Myometrial cell (primary cell): Measurements from ENCODE around the gene ZNF536.

DNA sequence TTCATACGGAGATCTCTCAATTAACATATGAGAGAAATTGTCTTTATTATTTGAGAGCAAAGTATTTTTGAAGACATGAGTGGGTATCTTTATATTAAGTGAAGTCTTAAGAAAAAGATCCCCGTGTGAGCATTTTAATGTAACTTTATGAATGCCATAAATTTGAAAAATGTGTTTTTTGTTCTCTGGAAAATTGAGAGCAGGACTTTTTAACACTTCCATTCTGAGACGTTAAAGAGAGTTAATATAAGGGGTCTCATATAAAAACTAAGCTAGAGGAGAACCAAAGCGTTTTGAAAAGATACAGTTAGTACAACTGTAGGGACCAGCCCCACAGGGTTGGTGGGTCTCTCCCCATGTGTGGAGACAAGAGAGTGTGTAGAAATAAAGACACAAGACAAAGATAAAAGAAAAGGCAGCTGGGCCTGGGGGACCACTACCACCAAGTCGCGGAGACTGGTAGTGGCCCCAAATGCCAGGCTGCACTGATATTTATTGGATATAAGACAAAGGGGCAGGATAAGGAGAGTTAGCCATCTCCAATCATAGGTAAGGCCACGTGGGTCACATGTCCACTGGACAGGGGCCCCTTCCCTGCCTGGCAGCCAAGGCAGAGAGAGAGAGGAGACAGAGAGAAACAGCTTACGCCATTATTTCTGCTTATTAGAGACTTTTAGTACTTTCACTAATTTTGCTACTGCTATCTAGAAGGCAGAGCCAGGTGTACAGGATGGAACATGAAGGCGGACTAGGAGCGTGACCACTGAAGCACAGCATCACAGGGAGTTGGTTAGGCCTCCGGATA, 1411.2 kb downstream of the UQCRFS1 start:
- RAMPAGE, long total RNA: no peak

DNA sequence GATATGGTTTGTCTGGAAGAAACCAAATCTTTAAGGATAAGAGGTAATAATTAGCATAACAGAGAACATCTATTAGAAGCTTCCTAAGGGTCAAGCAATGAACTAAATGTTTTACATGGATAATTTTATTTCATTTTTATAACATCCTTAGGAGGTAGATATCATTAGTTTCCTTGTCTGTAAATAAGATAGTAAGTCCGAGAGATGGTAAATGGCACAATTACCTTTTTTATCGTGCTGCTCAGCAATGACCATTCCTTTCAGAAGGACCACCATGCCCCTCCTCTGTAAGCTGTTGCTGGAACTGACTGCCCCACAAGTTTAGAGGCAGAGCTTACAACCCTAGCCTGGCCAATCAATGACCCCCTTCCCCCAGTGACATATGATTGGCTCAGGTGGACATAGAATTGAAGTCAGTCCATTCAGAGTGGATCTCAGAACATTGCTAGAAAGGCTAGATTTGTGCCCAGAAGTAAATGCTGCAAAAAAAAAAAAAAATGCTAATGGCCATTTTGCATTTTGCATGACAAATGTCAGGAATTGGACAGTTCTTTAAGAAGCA, 668.5 kb downstream of the UQCRFS1 start:
- RAMPAGE, long total RNA: no peak

DNA sequence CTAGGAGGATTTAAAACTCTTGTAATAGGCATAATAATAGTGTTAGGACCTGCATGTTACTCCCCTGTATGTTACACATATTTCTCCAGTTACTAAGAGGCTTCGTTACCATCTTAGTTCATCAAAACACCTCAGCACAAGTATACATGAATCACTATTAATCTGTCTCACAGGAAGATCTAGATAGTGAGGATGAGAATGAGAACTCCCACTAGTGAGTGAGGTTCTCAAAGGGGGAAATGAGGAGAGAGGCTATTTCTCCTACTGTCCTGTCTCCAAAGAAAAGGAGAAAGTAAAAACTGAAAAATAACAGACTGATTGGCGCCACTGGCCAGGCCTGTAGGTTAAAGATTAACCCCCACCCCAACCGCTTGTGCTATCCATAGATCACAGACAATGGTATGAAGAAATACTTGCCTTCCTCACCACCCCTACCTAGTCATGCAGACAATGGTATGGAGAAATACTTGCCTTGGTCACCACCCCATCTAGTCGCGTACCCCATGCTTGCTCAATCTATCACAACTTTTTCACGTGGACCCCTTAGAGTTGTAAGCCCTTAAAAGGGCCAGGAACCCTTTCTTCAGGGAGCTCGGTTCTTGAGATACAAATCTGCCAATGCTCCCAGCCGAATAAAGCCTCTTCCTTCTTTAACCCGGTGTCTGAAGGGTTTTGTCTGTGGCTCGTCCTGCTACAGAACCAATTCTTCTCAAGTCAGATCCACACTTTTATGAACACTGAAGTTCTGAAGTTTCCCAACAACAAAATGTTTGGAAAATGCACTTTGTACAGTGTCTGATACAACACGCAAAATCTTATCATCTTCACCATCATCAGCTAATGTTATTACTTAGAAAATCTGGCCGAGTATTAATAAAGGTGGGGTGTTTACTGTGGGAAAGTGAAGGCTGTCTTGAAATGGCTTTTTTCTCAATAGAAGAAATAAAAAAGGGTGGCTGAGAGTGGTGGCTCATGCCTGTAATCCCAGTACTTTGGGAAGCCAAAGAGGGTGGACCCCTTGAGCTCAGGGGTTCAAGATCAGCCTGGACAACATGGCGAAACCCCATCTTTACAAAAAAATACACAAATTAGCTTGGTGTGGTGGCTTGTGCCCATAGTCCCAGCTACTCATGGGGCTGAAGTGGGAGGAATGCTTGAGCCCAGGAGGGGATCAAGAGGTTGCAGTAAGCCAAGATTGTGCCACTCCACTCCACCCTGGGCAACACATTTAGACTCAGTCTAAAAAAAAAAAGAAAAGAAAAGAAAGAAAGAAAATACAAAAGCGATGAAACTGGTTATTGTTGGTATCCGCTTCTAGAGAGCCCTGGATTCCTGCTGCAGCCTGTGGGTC, 597.9 kb downstream of the UQCRFS1 start:
- RAMPAGE, long total RNA: no peak

GRCh38 chr19:29417249-29417730, 108.5 kb upstream of the VSTM2B start:
- RAMPAGE, long total RNA: no peak

DNA sequence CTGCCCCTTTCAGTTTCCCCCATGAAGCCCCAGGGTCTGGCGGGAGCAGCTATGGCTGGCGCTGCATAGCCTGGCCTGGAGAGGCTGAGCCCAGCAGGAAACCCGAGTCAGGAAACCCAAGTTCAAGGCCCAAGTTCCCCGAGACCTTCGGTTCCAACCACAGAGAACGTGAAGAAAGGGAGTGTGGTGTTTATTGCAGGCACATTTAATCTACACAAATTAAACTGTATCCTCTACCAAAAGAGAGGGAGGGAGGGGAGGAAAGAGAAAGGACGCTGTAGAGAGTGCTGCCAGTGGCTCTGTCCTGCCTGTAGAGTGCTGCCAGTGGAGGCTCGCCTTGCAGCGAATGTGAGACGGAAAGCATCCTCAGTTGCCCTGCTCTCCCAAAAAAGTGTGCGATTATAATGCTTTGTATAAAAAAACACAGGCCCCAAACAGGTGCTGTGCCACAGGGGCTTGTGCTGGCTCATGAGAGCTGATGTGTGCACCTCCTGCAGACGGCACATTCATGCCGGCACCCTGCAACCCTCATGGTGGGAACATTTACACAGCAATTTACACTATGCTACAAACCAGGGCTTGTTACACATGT, 16.3 kb downstream of the POP4 start:
- RAMPAGE, long total RNA: no peak

DNA sequence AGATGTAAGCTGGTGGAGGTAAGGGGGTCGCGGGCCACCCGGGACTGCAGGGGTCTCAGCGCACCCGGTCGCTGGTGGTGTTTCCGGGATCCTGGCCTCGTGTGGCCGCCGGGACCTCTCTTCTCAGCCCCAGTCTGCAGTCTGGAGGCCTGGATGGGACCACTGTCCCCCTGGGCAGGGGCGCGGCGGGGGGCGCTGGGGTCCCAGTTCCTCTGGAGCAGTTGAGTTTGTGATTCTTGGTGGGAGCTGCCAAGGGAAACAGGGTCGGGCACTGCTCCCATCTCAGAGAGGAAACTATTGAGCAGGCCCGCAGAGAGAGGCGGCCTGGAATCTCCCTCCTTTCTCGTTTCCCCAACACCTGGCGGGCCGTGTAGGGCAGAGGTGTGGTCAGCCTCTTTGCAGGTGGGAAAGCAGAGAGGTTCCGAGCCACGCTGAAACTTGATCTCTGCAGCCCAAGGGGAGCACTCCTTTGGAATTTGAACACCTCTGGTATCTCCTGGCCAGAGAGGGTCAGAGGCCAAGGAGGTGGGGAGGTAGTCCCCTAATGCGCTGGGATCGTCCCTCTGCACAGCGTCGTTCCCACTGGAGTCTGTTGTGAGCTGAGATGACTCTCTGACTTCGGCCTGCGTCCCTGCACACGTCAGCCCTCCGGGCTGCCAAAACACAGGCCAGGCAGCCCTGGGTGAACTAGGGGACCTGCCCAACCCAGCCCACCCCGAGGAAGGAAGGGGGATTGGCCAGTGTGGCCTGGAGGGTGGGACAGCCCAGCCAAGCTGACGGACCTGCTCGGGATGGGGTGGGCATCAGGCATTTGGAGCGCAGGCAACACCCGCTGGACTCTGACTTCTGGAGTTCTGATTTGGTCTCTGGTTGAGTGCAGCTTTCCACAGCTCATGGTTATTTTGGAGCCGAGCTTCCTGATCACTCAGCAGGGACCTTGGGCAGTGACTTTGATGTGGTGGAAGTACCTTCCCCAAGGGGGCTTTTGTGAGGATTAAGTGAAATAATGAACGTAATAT, 826 bp downstream of the PLEKHF1 start:
- RAMPAGE, long total RNA: no peak

DNA sequence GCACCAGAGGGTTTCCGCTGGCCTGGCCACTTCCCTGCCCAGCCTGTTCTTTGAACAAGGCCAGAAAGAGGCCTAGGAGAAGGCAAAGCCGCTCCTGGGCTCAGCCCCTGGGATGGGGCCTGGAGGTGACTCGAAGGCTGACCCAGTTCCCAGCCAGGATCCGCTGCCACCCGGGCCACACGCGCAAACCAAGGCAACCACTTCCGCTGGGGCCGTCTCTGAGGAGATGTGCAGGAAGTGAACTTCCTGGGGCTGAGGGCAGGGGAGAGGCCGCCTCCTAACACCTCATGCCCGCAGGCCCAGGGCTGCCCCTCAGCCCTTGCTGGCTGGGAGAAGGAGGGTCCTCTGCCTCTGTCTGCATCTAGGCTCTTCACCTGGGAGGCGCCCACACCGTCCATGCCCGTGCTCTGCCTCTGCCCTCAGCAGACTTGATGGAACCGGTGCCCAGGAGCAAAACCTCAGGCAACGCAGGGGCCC, 15.3 kb downstream of the PLEKHF1 start:
- RAMPAGE, long total RNA: no peak

DNA sequence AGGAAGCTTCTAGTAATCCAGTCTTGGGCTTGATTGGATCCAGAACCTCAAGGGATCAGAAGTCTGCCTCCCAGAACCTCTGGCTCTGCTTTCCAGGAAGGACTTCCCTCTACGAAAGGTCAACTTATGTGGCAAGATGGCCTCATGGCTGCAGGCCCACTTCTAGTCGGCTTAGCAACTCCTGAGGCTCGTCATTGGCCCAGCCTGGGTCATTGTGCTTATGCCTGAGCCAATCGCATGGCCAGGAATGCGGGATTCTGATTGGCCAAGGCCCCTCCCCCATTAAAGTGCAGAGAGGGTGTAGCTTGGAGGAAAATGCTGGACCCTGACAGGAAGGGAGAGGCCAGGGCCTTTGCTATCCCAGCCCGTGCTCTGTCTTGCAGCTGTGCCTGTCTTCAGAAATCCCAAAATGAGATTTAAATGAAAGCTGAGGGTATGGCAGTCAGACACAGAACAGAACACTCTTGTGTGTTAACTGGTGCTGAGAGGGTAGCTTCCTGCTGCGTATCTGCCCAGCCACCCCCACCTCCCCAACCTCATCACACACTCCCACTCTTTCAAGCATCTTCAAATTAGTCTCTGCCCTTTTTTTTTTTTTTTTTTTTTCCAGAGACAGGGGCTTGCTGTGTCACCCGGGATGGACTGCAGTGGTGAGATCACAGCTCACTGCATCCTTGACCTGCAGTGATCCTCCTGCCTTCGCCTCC, 5.5 kb upstream of the CCNE1 start:
- RAMPAGE, long total RNA: no peak

- RAMPAGE, long total RNA: no peak
These were observed 66.8 kb upstream of the ZNF536 start for GRCh38 chr19:30305472-30305737.

DNA sequence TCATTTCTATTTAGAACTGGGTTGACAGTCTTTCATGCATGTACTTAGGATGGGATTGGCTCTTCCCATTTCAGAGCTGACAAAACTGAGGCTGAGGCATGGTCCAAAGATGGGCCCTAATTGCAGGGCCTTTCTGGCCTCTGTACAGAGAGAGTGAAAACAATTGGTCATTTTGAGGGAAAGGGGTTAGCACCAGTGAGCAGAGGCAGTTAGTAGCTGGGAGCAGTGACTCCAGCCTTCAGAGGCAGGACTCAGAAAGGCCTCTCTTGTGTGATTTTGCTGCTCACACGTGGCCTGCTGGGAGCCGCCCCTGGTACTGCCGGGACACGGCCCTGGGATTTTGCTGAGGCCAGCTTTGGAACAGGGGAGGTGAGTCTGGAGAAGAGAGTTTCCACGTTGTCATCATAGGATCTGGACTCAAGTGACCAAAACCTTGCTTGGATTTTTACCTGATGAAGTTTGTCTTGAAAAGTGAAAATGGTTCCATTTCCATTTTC, at the start of gene ZNF536:
TSS of gene ZNF536 (plus strand) at position 337 of the 497 bp plus-strand sequence.
- RAMPAGE, long total RNA: no peak

GRCh38 chr19:30547848-30548317, 175.7 kb downstream of the ZNF536 start:
- RAMPAGE, long total RNA: no peak

GRCh38 chr19:31889817-31890101, 455.7 kb upstream of the ZNF507 start:
- RAMPAGE, long total RNA: no peak

- RAMPAGE, long total RNA: no peak
These were observed 435.2 kb upstream of the ZNF507 start for GRCh38 chr19:31910193-31910660.

DNA sequence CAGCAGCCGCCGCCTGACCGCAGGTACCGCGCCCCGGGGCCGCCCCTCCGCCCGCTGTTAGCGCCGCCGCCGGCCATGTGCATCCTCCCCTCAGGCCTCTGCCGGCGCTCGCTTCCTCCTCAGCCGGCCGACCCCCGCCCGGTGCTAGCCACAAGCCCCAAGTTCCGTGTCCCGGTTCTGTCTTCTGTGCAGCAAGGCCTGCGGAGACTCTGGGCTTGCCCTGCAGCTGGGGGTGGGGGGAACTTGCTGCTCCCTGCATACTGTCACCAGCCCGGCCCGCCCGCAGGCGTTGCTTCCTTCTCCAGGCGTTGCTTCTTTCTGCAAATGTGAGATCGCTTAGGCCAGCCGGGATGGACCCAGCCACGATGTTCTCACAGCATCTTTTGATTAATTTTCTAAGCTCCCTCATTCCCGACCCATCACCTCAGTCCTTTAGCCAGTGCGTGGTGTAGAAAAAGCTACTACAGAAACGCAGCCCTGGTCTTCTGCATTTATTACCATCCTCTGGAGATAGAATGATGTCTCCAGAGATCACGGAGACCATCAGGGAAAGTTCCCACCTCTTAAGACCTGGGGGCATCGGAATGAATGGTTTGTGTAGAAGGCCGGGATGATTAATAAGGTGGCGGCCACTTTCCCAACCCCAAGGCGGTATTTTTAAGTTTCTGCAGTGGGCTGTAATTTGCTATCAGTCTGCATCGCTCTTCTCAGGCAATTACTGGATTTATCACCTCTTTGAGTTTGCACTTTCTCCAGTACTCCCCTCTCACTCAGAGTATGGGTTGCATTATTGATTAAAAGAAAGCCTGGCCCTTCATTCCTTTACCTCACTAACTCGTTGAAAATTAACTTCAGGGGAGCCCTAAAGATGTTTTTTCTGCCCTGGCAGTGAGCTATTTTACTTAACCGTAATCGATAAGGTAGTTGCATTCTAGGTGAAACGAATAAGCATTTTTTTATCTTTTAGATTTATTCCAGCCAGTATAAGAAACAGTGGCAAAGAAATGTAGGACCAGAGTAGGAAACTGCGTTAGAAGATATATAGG, 674 bp downstream of the ZNF507 start:
- RAMPAGE, long total RNA: no peak

DNA sequence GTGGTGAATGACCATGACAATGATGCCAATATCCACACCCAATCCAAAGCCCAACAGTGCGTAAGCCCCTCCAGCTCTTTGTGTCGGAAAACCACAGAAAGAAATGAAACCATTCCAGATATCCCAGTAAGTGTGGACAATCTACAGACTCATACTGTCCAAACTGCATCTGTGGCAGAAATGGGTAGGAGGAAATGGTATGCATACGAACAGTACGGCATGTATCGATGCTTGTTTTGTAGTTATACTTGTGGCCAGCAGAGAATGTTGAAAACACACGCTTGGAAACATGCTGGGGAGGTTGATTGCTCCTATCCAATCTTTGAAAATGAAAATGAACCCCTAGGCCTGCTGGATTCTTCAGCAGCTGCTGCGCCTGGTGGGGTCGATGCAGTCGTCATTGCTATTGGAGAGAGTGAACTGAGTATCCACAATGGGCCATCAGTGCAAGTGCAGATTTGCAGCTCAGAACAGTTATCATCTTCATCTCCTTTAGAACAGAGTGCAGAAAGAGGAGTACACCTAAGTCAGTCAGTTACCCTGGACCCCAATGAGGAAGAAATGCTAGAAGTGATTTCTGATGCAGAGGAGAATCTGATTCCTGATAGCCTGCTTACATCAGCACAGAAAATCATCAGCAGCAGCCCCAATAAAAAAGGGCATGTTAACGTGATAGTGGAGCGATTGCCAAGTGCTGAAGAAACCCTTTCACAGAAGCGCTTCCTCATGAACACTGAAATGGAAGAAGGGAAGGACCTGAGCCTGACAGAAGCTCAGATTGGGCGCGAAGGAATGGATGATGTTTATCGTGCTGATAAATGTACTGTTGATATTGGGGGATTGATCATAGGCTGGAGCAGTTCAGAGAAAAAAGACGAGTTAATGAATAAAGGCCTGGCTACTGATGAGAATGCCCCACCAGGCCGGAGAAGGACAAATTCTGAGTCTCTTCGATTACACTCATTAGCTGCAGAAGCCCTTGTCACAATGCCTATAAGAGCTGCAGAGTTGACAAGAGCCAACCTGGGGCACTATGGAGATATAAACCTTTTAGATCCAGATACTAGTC, 8.3 kb downstream of the ZNF507 start:
- RAMPAGE, long total RNA: no peak

DNA sequence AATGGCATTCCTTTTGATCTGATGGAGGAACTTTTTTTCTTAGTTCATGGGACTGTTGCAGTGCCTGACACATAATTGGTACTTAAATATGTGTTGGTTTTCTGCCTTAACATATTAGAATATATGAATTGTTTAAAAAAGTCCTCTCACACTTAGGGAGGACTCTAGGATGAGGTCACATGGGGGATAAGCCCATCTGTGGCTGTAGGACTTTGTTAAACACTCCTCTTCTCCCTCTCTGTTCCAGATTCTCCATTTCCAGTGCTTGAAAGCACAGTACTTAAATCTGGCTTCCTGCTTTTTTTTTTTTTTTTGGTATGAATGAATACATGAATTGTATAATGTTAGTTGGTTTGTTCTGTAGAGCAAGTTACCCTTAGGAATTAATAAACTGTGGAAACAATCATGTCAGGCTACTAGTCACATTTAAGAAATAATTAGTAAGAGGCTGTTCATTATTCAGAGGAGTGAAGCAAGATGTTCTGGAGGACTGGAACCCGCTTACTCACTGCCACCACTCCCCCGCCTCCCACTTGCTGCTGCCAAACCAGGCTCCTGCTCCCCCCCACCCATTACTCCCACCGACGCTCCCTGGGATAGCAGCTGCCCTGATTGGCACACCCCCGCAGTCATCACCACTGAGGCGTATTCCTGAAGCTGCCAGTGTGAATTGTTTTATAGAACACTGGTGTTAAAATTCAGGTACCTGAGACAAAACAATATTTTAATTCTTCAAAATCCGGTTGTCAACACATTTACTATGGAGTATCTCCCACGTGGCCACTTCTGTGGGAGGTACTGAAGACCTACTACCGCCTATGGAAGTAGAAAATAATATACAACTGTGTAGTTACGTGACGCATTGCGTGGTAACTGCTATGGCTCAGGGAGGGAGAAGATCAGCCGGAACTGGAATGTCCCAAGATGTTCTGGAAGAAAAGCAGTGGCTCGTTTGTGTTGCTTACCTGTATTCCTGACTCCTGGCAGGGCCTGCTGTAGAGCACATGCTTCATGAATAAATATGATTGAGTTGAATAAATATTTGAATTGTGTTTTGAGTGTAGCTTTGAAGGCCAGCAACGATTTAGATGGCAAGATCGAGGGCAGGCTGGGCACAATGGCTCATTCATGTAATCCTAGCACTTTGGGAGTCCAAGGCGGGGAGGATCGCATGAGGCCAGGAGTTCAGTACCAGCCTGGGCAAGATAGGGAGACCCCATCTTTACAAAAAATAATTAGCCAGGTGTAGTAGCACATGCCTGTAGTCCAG, 1.6 kb downstream of the DPY19L3 start:
- RAMPAGE, long total RNA: no peak

DNA sequence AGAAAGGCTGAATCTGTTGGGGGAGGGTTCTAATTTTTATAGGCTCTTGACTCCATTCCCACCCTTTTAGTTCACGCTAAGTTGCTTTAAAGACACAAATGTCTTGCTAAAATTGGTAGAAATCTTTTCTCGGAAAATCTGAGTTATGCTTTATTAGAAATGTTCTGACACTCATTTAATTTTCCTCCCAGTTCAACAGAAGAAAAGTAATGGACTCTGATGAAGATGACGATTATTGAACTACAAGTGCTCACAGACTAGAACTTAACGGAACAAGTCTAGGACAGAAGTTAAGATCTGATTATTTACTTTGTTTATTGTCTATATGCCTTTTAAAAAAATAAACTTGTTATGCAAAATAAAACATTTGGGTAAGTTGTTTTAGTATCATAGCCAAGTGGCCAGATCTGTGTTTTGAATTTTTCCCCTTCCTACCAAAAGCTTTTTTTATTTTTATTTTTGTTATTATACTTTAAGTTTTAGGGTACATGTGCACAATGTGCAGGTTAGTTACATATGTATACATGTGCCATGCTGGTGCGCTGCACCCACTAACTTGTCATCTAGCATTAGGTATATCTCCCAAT, 6.2 kb downstream of the PDCD5 start:
- RAMPAGE, long total RNA: no peak

DNA sequence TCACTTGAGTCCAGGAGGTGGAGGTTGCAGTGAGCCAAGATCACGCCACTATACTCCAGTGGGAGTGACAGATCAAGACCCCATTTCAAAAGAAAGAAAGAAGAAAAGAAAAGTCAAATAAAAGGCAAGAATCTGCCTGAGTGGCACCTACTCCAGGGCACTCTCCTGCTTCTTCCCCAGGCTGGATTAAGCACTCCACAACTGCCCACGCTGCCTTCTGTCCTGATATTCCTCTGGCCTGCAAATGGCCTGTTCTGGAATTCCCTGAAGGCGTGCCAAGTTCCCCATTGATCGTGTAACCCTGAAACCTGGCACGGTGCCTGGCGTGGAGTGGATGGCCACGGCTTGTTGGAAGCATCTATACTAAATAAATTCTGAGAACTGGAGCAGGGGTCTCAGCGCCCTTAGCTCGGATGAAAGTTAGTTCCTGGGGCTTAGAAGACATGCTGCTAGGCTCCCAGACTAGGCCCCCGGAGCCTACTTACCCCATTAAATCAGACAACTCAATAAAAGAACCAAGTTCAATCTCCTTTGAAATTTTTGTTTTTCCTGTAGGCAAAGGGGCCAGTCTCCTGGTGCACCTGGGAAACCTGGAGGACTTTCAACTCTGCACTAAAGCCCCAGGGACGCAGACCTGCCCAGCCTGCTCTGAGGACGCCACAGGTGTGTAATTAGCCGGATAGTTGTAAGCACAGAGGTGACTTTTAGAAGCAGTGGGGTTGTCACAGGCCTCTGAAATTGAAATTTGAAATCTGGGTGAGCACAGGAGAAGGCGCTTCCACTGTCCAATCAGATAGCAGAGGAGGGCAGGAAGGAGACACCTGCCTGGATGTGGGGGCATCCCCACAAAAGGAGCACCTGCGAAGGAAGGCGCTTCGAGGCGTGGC, 21.9 kb downstream of the ANKRD27 start:
- RAMPAGE, long total RNA: no peak

DNA sequence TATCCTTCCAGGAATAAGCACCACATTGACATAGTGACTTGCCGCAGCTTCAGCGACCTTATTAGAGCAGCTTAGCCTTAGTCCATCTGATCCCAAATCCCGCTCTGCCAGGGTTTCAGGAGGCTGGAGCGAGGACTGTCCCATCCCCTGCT, 25.8 kb downstream of the RHPN2 start:
- RAMPAGE, long total RNA: no peak

GRCh38 chr19:33077844-33078635, 2.9 kb upstream of the GPATCH1 start:
- RAMPAGE, long total RNA: no peak